Mammary microvascular endothelial cell (primary cell): ENCODE results near the genes SPTBN2 and C11orf80.

GRCh38 chr11:66126183-66126417 lies 56.0 kb downstream of the PACS1 start:
- RAMPAGE, long total RNA, result no peak

GRCh38 chr11:66216079-66216278 lies 41.5 kb upstream of the KLC2 start:
- RAMPAGE, long total RNA, result no peak

DNA sequence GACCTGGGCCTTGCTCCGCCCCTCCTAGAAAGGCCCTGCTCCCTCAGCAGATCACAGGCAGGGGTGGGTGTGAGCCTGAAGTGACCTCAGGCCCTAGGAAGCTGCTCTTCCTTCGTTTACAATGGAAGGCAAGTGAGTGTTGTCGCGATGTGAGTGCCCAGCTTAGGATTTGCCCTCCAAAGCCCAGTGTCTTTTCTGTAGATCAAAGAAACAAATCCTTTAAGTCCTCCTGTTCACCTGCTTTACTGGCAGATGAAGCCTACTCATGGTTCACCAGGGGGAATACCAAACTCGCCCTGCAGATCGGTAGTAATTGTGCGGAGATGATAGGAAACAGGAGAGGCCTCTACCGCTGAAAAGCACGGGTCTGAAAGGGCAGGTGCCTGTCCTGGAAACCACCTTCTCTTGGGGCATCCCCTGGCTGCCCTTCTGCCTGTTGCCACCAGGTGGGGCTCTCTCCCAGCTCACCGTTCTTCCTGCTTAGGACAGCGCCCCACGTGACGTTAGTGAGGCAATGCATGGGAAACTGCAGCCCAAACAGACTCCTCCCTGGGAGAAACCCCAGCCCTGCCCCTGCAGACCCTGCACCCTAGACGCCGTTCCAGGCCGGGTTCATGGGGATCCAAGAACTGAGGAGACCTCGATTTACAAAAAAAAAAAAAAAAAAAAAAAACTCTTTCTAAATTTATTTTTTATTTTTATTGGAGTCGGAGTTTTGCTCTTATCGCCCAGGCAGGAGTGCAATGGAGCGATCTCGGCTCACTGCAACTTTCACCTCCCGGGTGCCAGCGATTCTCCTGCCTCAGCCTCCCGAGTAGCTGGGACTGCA lies 34.9 kb upstream of the KLC2 start:
- RAMPAGE, long total RNA, result no peak

- RAMPAGE, long total RNA, result no peak
These were observed 1.6 kb upstream of the RAB1B start for GRCh38 chr11:66266891-66267259.

- RAMPAGE, long total RNA, result no peak
These were observed 872 bp downstream of the RAB1B start for GRCh38 chr11:66269074-66269948.

GRCh38 chr11:66282014-66283288 lies 4.5 kb downstream of the CNIH2 start:
- RAMPAGE, long total RNA, result no peak

DNA sequence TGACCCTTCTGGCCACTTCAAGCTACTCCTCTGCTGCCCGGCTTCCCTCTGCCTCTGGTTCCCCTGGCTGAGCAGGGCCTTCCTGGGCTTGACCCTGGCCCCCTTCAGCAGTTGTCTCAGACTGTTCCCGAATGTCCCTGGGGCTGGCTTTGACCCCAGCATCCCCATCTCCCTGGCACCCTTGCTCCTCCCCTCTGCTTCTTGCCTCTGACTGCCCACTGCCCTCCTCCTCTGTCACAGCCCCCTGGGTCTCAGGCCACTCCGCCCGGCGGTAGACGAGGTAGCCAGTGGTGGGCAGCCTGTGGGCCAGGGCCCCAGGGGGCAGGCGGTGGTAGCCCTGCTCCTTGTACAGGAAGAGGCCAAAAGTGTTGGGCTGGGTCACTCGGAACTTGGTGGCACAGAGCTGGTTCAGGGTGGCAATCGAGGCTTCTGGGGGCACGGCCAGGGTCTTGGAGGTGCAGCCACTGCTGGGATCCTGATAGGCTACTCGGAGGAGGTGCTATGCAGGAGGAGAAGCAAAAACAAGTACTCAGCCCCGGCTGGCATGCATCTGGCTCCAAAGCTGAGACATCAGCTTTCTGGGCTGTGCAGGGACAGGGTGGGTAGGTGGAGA lies 3.9 kb downstream of the RIN1 start:
- RAMPAGE, long total RNA, result no peak

DNA sequence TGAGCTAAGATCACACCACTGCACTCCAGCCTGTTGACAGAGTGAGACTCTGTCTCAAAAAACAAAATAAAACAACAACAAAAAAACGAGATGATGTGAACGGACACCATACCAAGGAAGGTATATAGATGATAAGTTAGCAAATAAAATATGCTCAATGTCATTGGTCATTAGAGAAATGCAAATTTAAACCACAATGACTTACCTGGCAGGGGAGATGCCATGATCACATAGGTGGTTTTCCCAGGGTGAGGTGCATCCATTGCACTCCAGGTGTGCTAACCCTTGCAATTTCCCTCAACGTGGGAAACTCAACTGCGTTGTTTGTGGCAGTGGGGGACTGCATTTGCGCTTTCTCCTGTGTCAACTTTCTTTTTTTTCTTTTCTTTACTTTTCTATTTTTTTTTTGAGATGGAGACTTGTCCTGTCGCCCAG lies 21.7 kb upstream of the SLC29A2 start:
- RAMPAGE, long total RNA, result no peak

- RAMPAGE, long total RNA, result no peak
These were observed 4.1 kb upstream of the DPP3 start for GRCh38 chr11:66475884-66476860.

DNA sequence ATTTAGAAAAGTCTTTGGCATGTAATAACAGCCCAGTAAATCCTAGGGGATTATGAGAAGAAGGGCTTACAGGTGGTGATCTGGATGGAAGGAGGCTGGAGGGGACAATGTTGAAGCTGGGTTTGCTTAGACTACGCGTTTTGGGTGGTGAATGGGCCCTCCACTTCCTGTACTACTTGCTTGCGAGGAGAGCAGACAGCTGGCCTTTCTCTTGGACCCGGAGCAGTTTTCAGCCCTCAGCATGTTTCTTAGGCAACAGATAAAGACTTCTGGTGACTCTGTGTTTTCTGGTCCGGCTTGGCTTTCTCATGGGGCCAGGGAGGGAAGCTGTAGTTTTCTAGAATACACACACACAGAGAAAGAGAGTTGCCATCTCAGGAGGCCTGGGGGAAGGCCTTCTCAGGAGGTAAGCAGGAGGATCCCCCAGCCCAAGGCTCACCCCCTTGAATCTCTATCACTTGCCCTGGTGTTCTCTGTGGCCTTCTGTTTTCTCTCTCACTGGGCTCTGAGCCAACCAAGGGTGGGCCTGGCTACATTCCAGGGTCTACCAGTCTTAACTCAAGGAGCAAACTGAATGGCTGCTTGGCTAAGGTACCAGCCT lies 2.3 kb downstream of the CCS start:
- RAMPAGE, long total RNA, result no peak

DNA sequence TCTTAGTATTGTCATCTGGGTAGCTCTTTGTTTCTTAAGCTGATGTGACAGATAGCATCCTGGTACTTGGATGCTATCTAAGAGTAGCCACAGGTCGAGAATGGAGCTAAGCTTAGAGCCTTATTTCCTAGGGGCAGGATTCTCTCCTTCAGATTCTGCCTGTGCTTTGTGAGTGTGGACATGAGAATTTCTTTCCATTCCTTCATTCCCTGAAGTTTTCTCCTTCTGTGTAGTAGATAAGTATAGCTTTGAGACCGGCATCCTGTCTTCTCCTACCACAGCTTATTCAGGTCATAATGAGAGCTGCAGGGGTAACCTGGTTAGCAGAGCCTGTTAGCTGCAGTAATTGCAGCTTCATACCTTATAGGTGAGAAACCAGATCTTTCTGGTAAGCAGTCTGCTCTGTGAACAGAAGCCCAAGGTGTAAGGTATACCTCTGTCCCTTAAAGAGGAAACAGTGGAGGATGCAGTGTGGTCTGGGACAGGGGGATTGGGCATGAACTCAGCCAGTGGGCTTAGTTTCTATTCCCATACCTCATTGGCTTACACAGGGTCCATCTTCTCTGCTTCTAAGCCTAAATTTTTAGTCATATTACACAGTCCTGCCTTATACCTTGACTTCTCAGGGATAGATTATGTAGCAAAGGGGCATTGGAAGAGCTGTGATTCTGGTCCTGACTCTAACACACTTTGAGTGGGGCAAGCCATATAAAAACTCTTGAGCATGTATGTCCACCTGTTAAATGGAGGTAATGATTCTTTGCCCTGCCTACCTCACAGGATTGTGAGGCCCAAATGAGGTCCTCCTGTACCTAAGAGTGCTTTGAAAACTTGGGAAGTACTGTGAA lies 6.6 kb downstream of the RBM14 start:
- RAMPAGE, long total RNA, result no peak

DNA sequence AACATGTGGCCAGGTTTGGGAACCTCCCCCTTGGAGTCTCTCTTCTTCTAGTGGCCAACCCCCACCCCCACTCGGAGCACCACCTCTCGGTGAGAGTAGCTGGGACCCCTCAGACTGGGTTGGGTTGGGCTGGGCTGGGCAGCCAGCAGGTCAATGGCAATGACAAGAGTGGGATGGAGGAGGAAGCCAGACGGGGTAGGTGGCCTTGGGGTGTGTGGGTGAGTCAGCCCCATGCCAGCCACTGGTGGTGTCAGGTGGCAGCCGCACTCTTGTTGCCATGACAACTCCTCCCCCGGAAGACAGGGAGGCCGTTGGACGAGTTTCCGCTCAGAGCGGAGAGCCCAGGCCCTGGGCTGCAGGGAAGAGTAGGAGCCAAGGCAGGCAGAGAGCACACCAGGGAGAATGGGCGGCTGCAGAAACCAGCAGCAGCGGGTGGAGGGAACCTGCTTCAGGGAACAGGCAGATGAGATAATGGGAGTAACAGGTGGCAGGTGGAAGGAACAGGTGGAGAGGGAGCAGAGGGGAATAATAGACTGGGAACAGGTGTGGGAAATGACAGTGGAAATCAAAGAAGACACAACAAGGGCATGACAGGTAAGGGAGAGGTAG lies 8.8 kb downstream of the SPTBN2 start:
- RAMPAGE, long total RNA, result no peak

- RAMPAGE, long total RNA, result no peak
These were observed at the start of gene SPTBN2 for GRCh38 chr11:66728715-66729402. TSS of gene SPTBN2 (minus strand) at chr11:66729216.

DNA sequence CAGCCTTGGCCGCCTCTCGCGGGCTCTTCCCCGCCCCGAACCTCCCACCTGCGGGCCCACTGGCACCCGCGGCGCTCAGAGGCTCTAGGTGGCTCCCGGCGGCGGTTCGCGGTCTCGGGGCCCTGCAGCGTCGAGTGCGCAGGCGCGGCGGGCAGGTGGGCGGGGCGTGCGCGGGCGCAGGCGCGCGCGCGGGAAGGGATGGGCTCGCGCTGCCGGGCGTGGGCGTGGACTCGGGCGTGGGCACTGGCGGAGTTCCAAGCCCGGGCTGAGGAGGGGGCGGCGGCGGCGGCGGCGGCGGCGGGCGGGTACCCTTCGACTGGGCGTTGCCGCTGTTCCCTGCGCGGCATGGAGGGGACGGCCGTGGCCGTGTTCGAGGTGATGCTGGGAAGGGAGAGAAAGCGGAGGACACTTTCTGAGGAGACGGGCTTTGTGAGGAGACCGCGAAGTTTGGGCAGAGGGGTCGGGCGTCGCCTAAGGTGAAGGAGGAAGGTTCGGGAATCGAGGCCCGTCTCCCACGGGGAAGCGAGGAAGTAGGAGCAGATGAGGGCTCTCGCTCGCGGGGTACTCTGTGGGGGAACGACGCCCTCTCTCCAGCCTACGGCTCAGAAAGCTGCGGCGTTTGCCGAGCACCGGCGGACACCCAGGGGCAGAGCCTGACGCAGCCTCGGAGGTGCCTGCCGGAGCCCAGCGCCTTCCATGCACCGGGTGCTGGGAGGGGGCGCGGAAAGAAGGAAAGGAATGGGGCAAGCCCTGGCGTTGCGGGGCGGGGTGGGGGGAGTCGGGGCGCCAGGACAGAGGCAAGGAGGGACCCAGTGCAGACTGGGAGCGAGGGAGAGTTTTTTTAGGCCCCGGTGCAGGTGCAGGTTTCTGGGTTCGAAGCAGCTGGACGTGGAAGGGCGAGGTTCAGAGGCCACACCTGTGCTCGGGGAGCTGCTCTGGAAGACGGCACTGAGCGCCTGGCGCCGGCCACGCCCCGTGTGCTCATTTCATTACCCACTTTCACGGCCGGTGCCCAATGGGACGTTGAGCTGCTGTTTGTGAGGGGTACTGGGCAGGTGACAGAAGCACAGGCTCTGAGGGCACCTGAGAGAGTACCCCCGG lies at the start of gene C11orf80:
Gene C11orf80, plus strand, starts transcription at position 225 of the 1,101 bp plus-strand sequence.
- RAMPAGE, long total RNA, result start-site peak on the minus strand centred at position 123 of the sequence, 31 bp wide, 21 and 16 reads in 2 replicates

DNA sequence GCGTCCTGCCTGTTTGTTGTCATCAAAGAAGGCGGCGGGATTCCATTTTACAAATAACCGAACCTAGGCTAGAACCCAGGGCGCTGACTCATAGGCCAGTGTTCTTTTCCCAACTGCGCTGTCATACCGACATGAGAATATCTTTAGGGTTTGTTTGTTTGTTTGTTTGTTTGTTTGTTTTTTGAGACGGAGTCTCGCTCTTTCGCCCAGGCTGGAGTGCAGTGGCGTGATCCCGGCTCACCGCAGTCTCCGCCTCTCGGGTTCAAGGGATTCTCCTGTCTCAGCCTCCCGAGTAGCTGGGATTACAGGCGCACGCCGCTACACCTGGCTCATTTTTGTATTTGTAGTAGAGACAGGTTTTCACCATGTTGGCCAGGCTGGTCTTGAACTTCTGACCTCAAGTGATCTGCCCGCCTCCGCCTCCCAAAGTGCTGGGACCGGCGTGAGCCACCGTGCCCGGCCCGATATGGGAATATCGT lies 1.1 kb downstream of the C11orf80 start:
- RAMPAGE, long total RNA, result no peak

GRCh38 chr11:66800930-66801649 lies 42.2 kb upstream of the RCE1 start:
- RAMPAGE, long total RNA, result no peak

DNA sequence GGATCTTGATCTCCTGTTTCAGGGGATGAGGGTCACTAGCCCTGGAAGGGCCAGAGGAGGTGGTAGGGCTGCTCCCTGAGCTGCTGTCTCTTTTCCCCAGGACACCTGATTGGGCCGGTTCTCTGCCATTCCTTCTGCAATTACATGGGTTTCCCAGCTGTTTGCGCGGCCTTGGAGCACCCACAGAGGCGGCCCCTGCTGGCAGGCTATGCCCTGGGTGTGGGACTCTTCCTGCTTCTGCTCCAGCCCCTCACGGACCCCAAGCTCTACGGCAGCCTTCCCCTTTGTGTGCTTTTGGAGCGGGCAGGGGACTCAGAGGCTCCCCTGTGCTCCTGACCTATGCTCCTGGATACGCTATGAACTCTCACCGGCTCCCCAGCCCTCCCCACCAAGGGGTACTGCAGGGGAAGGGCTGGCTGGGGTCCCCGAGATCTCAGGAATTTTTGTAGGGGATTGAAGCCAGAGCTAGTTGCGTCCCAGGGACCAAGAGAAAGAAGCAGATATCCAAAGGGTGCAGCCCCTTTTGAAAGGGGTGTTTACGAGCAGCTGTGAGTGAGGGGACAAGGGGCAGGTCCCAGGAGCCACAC lies 2.6 kb downstream of the RCE1 start:
- RAMPAGE, long total RNA, result no peak

- RAMPAGE, long total RNA, result no peak
These were observed 309 bp downstream of the LRFN4 start for GRCh38 chr11:66857167-66857579.

GRCh38 chr11:66863508-66864128 lies 6.8 kb downstream of the LRFN4 start:
- RAMPAGE, long total RNA, result no peak

- RAMPAGE, long total RNA, result no peak
These were observed 20.7 kb downstream of the LRFN4 start for GRCh38 chr11:66877562-66877989.